Peritoneum (tissue), 1 donor: ENCODE measurements around the gene TSHZ1.

DNA sequence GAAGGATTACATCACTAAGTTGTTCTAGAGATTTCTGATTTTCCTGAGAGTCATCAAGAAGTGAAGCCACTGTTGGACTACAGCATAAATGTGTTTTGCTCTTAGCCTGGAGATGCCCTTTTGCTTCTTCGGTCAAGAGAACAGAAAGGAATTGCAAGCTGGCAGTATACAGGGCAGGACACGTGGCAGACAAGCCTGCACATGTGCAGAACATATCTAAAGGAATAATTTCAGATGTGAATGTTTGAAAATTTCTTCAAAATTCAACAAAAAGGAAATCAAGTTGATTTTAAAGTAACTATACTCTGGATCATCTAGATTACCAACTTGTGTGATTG is 100.3 kb upstream of the CD226 start:
- PRO-cap, result no peak

GRCh38 chr18:70293187-70293609 is 4.4 kb downstream of the SOCS6 start:
- PRO-cap, result no peak

- PRO-cap, result no peak
These were observed 264.7 kb downstream of the SOCS6 start for GRCh38 chr18:70553589-70553881.

- PRO-cap, result no peak
These were observed 362.9 kb downstream of the FBXO15 start for GRCh38 chr18:73784640-73785197.

GRCh38 chr18:74288035-74288546 is 3.7 kb downstream of the CYB5A start:
- PRO-cap, result no peak

DNA sequence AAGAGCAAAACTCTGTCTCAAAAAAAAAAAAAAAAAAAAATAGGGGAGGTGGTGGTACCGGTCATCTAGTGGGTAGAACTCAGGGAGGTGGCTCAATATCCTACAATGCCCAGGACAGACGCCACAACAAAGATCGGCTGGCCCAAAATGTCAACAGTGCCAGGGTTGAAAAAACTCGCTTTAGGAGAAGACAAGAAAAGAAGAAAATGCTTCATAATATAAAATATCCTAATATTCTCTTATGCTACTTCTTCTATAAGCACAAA is 2.1 kb downstream of the CYB5A start:
- PRO-cap, result no peak

GRCh38 chr18:74290636-74291161 is 1.1 kb downstream of the CYB5A start:
- PRO-cap, result no peak

GRCh38 chr18:74524136-74524639 is 10.1 kb upstream of the CNDP1 start:
- PRO-cap, result no peak

GRCh38 chr18:74525488-74525937 is 8.8 kb upstream of the CNDP1 start:
- PRO-cap, result no peak

GRCh38 chr18:74635039-74635414 is 37.4 kb downstream of the ZNF407 start:
- PRO-cap, result no peak

GRCh38 chr18:74950180-74950790 is 258.7 kb downstream of the PTGR3 start:
- PRO-cap, result no peak

DNA sequence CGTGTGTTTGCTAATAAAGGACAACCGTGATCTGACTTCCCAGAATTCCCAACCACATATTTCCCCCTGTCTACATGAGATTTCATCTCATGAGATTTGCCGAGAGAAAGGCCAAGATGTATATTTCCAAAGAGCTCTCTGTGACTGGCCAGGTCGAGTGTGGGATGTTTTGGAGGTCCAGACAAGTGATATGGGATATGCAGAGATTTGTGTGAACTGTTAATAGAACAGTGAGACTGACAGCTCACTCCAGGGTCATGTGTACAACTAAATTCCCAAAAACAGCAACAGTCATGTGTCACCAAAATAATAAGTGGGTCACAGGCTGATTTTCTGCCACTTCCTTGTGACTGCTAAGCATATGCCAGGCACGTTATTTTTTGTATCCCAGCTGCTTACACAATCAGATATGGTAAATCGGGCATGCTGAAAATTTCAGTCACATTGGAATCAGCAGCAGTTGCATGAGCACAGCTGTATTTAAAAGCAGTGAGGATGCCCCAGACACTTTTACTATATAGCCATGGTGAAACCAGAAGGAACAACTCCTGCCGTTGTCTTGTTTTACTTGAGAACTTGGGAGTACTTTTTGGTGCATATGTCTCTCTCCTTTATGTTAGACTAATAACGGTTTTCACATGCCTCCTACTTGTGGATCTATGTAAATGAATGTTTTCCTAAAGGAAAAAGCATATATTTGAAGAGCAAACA is 198.6 kb downstream of the PTGR3 start:
- PRO-cap, result no peak

GRCh38 chr18:75161518-75162216 is 47.3 kb downstream of the PTGR3 start:
- PRO-cap, result no peak

DNA sequence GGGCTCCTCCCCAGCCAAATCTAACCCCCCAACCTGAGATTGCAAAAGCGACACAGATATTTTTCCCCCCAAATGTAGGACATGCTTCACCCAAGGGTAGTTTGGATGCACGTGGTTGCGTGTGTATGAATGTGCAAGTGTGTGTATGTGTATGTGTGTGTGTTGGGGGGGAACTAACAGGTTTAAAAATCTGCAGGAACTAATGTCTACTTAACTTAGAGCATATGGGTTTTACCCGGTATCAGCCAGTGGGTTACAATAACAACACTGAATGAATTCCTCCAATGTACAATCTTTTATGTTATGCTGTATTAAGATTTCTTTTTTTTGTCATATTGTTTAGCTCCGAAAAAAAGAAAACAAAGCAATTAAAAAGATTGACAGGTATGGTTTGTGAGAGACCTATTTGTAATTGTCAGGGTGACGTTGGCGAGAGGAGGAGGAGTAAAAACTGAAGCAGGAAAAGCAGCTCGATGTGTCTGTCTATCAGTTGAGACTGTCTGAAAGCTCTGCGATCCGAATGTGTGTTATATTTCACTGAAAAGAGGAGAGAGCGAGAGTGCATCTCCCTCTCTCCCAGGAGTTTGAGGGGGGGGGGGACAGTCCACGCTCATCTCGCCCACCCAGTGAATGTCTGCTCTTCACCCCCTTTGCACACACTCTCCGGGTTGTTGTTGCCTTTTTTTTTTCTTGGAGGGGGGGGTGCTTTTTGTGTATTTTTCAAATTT is at the start of gene TSHZ1:
Gene TSHZ1 (plus strand): TSS at position 489 of the 728 bp plus-strand sequence.
- PRO-cap, result unidirectional peak, plus-strand start at position 540 of the sequence; unidirectional peak, plus-strand start at position 582 of the sequence

- PRO-cap, result no peak
These were observed 430.1 kb downstream of the ZNF516 start for GRCh38 chr18:76064956-76065329.

DNA sequence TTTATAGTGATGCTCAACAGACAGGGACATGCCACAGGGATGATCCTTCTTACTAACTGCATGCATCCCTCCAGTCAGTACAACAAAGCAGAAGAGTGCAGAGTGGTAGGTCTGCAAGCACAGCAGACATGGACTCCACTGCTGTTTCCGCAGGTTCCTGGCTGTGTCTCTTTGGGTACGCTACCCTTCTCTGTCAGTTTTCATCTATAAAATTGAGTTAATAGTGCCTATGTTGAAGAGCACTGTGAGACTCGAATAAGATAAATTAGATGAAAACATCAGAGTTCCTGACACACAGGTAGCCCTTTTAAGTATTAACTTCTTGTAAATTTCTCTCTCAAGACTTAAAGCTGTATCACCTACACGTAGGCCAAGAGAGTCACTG is 141.2 kb downstream of the ZNF516 start:
- PRO-cap, result no peak

DNA sequence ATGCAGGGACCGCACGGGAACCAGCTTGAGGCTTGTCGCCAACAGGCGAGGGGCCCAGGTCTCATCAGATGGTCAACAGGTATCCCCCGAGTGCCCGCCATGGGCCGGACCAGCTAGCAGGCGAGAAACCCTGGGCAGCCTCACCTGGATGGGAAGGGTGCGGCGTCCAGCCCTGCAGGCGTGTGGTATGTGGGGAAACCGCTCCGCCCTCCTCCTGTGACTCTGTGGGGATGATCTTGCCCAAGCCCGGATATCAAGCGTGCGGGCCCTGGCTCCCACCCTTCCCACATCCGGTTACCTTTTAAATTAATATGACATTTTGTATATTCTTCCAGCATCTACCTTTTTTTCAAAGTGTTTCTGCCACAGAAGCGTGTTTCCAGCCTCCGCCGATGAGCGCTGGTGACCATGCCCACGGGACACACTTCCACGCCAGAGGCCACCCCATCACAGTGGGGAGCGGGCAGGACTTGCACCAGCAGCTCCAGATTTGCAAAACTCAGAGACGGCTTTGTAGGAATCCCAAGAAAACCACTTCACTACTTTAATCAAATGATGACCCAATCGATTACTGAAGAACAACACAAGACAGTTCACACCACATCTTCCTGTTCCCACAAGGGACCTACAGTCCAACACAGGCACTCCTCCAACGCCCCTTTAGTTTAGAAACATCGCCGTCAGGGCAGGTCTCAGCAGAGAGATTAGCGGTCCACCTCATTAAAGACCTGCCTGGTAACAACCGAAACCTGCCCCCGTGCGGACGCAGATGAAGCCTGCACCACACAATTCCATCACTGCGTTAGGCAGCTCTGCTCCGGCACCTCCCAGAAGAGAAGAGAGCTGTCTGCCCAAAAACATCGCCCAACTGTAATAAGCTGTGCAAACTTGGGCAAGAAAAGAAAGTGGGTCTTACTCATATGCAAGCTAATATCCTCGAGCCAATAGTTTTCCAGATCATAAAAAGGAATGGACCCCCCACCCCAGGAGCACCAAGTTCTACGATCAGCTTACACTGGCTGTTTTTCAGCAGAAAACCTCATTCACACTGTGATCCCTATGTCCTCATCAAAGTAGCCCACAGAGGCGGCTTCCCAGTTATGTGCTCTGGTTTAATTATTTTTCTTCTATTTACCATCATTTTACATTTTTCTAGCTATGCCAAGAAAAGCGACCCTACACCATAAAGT is 32.9 kb downstream of the ZNF516 start:
- PRO-cap, result no peak

- PRO-cap, result unidirectional peak, minus-strand start at chr18:76492305
These were observed 2.8 kb downstream of the ZNF516 start for GRCh38 chr18:76492260-76492617.

DNA sequence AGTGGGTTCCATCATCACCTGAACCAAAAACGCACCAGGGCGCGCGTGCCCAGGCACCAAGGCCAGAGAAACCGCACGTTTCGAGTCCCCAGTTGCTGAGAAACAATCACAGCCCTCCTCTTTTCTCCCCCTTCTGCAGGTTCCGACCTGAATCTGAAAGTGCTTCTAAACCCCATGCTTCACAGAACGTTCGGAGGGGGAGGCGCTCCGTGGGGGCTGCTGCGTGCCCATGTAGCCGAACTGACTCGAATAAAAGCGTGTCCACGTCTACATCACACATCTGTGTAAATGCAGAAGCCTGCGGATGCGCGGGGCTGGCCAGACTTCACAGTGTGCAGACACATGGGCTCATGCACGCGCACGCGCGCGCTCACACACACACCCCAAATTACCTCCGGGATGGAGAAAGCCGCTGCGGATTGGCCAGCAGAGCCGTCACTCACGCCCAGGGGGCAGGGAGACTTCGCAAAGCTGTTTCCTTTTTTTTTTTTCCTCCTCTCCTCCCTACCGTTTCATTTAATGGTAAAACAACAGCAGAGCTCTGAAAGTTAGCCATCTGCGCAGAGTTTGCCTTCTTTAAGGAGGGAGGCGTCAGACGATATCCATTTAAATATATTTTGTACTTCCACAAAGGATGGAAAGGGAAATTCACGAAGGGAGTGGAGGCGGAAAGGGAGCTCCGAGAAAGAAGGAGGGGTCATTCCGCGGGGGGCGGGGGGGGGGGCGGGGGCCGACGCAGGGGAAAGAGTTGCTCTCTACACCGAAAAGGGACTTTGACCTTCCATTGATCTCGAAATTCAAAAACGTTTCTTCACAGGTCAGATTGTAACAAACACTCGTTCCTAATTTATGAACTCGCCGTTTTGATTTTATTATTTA is 2.2 kb downstream of the ZNF516 start:
- PRO-cap, result no peak

GRCh38 chr18:76499908-76500365 is 4.9 kb upstream of the ZNF516 start:
- PRO-cap, result no peak